Metastatic Lung Carcinoma in the Adrenal Gland (tissue), 1 donor: Measurements from ENCODE around the genes NXPH1 and NDUFA4.

- PRO-cap = no peak
Observed at GRCh38 chr7:7812146-7812505, 93.7 kb upstream of the RPA3 start.

DNA sequence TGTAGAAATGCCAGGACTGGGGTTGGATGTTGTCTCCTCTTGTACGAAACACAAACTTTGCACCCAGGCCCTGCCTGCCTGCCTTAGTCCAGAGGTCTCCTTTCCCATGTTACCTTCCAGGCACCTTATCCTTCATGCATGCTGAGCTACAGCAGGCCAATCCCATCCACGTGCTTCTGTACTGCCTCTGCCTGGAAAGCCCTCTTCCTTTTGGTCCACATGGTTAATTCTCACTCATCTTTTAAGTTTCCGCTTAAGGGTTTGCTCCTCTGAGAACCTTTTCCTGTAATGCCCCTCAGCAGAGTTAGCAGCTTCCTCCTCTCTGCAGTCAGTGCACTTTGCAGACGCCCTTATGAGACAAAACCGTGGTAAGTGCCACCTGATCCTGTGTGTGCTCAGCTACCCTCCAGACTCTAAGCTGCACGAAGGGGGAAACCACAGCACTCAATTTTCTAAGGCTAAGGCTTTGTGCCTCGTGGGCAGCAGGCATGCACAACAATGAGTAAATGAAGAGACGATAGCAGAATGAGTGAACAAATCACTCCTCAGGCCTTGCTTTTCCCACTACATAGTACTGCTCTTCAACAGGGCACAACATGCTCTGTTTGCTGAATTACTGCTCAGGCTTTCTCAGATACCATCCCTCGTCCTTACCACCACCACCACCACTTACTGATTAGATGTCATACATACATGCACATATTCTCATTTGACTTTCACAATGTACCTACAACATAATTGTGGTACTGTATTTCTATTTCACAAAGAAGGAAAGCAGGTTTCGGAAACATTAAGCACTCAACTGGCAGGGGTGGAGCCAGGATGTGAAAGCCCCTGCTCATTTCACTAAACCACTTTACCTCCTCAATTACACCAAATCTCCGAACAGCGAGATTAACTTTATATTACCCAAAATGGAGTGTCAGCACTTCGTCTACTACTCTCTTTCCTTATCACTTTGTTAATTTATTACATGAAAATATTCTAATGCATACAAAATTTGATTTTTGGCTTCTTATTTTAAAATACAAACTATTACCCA, 85.5 kb downstream of the ICA1 start:
- PRO-cap = no peak

- PRO-cap = no peak
Observed at GRCh38 chr7:8213415-8213740, 48.6 kb downstream of the ICA1 start.

DNA sequence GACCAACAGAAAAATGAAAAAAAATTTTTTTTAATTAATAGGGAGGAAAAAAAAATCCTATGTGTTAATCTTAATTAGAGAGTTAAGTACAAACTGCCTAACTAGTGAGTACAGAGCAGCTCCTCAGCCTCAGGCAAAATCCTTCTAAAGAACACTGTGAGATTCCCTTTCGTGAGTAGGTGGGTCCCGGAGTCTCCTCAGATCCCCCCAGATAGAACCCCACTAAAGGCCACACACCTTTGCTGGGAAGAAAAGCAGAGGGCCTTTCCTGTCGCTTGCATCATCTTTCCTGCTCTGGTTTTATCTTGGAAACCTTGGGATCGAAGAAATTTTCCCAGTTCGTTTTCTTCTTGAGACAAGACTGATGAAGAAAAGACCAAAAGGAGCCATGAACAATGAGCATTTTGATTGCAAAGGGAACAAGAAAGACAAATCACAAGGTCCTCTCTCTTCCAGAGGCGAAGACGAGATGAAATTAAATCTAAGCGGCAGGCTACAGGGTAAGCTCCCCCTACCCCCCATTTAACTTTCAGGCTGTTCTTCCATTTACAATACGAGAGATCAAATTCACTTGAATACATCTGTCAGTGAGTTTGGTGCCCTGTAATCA, 40.8 kb downstream of the ICA1 start:
- PRO-cap = no peak

DNA sequence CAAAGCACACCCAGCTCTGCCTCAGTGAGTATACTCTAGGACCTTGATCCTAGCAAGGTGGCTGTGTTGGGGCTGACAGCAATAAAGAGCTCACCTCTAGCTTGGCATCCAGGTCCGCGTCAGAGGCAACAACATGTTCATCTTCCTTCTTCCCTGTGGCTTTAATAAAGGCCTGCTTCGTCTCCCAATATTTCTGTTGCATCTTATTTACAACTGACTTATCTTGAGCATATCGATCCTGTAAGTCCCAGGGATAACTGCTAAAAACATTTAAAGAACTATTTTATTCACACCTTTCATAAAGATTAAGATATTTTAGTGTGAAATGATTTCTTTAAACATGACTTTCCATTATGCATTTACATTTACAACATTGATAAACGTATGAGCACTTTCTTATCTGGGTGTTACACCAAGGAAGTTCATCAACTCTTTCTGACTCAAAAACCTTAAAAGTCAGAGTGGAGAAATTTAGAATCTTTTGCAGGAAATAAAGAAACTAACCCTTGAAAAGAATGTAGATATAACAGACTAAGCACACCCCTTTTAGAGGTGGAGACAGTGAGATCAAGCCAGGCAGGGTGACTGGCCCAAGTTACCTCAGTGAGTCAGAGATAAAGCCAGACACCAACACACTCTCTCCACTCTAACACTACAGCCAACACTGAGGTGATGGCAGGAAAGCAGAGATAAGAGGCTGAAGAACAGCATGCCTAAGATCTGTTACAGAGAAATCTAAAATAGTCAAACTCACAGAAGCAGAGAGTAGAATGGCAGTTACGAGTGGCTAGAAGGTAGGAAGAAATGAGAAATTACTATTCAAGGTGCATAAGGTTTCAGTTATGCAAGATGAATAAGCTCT, 29.2 kb downstream of the ICA1 start:
- PRO-cap = no peak

GRCh38 chr7:8433395-8433877, at the start of gene NXPH1:
TSS of gene NXPH1 (plus strand) at chr7:8433609.
- PRO-cap = no peak

DNA sequence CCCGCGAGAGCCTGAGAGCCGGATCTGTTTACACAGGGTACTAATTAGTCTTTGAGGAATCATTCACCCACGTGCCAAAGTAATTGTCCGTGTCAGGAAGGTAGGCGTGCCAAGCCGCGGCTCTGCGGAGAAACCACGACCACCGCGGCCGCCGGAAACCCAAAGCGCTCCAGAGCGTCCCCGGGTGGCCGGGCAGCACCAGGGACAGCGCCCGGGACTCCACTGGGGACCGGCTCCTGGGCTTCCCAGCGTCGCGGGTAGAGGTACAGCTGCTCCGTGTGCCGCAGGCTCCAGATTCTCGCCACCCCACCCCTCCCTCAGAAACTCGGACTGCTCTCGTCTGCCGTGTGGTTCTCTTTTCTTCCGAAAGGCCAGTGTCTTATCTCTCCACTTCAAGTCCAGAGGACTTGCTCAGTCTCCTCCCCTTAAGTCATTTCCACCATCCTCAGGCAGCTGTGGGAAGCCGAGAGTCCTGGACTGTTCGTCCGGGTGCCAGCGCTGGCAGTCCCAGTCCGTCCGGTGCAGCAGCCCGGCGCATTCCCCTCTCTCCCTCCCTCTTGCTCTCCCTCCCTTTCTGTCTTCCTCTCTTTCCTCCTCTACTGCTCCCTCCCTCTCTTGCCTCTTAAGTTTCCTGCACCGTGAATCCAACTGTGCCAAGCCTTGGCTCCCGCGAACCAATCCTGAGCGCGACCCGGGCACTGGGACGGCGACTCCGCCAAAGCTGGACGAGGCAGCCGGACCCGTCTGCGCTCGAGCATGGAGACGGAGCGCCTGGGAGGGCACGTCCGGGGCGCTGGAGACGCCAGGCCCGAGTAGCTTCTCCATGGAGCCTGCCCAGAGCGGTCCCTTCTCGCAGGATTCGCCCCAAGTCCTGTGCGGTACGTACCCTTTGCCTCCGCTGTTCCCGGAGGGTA, 726 bp downstream of the NXPH1 start:
- PRO-cap = no peak

DNA sequence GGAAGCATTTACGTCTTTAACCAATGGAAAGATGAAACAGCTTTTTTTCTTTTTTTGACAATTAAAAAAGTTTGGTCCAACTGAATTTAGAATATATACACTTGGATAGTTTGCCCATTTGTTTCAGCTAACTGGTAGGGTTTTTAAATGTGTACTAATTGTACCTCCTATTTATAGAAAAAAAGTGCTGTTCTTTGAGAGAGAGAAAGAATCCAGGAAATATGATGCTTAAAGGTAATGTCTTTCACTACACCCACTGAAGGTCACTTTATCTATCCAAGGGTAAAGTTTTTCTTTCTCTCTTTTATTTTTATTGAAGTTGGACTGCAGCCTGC, 202.3 kb downstream of the NXPH1 start:
- PRO-cap = no peak

DNA sequence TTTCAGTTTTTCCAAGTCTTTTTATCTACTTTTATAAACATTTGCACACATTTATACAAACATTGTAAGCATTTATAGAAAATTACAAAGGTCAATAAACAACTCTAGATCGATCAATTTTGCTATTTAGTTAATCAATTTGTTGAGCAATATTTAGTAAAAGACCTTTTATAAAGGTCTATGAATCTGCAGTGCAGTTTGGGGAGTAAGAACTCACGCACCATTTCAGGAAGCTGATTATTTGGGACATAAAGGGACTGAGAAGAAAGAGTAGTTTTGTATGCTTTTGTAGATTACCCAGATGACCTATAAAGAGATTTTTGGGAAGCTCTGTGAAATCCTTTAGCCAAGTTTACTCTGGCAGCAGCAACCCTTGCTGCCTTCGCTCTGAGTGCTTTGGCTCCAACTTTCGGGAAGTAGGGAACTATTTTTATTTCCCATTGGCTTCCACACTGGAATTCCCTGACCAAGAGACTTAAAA, 1076.5 kb downstream of the NDUFA4 start:
- PRO-cap = no peak

DNA sequence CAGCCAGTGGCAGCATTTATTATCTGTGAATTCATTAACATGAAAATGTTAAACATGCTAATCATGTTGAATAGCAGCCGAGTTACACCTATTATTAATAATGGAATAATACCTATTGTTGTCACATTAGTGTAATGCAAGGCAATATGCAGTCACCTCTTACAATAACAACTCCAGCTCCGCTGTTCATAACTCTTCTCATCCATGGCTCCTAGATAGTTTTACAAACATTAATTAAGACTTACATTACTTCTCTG, 355.7 kb downstream of the NDUFA4 start:
- PRO-cap = no peak

- PRO-cap = bidirectional peak, plus-strand start at chr7:10940554, minus-strand start at chr7:10940173
Observed at GRCh38 chr7:10939300-10940379, at the start of gene NDUFA4. TSS of gene NDUFA4 (minus strand) at chr7:10940153.

- PRO-cap = no peak
Observed at GRCh38 chr7:11195322-11195840, 221.7 kb downstream of the PHF14 start.

DNA sequence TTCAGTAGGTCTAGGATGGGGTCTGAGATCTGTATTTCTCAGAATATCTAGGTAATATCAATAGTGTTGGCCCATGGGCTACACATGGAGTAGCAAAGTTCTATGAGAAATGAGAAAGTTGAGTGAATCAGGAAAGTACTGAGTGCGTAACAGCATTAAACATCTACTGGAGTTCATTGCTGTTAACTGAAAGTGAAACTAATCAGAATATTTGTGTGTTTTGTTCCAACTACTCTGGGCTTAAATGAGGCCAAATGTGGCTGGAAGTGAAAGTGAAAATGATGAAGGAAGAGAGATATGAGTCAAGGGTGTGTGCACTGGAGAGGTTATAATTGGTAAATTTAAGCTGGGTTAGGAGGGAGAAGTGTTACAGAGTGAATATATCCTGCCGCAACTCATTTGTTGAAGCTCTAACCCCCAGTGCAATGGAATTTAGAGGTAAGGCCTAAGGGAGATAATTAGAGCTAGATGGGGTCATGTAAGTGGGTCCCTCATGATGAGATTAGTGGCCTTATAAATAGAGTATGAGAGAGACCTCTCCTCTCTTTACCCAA, 46.6 kb downstream of the TMEM106B start:
- PRO-cap = no peak

- PRO-cap = no peak
Observed at GRCh38 chr7:12323018-12323781, 80.5 kb downstream of the VWDE start.

DNA sequence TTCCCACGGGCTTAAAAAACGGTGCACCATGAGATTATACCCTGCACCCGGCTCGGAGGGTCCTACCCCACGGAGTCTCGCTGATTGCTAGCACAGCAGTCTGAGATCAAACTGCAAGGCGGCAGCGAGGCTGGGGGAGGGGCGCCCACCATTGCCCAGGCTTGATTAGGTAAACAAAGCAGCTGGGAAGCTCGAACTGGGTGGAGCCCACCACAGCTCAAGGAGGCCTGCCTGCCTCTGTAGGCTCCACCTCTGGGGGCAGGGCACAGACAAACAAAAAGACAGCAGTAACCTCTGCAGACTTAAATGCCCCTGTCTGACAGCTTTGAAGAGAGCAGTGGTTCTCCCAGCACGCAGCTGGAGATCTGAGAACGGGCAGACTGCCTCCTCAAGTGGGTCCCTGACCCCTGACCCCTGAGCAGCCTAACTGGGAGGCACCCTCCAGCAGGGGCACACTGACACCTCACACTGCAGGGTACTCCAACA, 6.7 kb upstream of the ENSG00000226690 start:
- PRO-cap = no peak

GRCh38 chr7:12570961-12571620, 571 bp downstream of the SCIN start:
- PRO-cap = bidirectional peak, plus-strand start at chr7:12571298, minus-strand start at chr7:12571282

DNA sequence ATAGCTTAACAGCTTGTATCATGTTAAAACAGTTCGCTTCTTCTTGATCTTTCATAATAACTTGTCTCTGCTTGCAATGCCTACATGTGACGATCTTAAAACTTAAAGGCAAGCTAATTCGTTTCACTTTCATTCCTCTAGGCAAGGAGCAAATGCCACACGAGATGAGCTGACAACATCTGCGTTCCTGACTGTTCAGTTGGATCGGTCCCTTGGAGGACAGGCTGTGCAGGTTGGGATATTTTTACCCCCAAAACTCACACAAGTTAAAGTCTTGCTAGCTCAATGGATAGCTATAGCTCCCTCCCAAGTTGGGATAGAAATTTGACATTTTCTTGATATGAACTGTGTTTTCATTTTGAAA, 51.5 kb upstream of the ARL4A start:
- PRO-cap = no peak

DNA sequence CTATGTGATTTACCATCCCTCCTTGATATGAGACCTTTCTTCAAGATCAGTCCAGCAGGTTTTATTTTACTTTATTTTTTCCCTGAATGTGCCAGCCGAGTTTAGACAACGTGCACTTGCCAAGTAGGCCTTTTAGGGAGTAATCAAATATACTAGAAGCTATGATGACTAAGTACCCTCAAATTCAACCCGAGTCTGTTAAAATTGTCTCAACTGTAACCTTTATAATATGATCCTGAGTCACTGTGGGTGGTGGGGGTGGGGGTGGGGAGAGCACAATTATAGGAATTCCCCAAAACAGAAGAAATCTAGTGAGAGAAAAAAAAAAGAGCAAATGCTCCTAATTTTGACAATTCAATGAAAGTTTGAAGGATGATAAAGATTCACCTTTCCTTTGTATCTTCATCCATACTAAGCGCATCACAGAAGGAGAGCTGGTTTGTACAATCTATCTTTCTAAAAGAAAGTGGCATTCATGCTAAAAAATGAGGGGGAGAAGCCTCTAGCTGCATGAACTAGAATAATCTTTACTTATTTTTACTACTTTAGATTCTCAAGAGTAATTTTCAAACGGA, 32.2 kb downstream of the ARL4A start:
- PRO-cap = no peak

DNA sequence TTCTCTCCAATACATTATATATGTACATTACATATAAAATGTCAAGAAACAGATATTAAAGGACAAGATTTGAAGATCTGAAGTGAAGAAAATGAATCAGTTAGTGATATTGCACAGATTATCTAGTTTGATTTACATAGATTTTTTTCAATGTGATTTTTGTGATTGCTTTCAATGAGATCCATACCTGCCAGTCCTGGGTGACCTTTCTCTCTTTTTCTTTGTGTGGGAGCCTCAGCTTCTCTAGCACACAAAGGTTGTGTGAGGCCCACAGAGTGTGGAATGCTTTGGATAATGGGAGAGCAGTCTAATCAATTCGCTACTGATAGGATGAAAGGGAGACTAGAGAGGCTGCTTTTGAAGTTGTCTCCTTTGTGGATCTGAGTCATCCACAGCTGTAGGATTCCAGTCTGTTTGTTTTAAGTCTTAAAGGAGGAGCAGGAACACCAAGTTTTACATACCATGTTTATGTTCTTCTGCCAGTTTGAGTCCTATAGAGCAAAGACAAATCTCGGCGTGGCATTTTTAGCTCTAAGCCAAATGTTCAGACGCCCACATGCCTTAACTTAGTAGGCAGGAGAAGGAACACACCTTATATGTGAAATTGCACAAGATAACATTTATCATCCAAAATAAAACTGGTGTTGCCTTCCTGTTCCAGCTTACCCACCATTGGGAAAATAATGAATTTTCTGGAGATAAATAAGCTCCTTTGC, 329.9 kb downstream of the ARL4A start:
- PRO-cap = no peak

- PRO-cap = no peak
Observed at GRCh38 chr7:13982773-13983471, 6.5 kb downstream of the ETV1 start.